ENCODE measurements around the genes CASTOR1 and MTFP1.

- PRO-cap = no peak
Measured at GRCh38 chr22:29477812-29478448, 2.1 kb upstream of the NEFH start.

DNA sequence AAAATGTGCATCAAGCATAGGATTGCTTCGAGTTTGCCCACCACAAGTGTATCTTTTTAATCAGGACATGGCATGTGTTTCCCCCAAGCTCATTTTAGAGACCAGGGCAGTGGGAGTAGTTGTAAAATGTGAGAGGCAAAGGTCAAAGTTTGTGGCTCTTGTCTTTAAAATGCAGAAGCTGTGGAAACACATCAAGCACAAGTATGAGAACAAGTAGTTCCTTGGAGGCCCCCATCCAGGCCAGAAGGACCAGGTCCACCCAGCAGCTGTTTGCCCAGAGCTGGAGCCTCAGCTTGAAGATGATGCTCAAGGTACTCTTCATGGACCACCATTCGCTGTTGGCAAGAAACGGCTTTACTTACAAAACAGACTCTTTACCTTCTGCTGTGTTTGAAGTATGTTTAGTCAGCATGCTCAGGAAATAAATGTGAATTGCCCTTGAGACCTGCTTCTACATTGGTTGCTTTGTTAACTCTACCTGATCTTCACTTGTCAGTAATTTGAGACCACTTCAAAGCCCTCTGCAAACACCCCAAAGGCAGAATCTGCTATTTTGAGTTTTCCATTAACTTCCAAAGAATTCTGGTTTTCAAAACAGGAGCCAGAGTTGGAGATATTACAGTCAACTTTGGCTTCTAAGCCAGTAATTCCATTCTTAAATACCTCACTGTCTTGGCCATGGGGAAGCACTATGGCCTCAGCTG lies 2.5 kb downstream of the UQCR10 start:
- PRO-cap = no peak

DNA sequence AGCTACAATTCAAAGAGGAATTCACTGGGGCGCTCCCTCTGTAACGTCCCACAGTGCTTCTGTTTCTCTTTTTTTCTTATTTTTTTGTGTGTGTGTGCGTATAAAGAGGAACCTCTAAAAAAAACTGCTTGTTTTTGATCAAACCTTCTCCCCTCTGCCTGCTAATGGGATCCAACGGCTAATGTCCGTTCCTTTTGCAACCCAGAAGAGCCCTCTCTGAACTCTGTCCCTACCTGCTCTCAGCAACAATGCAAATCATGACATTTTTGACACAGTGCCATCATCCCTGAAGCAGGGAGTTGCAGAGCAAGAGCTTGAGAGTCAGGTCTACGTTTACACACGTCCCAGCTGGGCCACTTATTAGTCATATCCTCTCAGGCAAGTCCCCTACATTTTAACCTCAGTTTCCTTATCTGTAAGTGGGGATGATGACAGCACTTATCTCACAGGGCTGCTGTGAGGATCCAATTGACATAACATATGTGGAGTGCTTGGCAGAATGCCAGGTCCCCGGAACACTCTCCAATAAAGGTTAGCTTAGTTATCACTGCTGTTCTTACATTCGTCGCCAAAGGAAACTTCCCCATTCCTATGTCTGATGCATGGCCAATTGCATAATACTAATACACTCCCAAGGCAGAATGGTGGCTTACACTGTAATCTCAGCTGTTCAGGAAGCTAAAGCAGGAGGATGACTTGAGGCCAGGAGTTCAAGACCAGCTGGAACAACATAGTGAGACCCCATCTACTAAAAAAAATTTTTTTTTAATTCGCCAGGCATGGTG lies 16.8 kb downstream of the ASCC2 start:
- PRO-cap = no peak

DNA sequence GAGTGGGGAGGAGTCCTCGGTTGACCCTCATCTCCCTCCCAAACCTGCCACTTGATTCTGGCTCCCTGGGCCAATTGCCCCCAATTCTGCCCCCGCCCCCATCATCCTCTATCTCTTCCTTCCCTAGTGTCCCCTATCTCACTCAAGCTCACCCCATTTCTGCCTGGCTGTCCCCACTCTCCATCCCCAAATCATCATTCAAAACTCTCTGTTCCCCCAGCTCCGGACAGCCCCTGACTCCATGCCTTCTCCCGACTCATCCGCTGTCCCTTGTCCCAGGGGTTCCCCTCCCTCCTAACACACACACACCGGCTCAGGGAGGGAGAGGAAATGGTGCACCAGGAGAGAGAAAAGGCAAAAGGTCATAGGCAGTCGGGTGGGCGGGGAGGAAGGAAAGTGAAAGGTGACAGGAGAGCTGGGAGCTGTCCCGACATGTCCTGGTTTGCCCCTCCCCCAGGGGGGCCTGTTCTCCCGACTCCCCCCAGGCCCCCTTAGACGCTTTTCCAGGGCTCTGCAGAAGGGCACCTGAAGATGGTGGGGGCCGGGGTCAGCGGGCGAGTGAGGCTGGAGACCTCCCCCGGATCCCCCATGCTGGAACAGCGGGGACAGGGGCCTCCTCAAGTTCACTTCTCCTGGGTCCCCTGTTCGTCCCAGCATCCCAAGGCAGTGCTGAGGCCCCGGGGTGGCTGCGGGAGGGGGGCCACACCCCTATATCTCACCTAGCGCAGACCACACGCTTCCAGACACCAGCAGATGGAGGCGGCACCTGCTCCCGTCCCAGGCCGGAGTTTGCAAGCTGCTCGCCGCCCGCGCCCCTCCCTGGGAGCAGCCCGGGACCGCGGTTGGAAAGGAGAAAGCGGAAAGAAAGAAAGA lies 874 bp downstream of the LIF start:
- PRO-cap = bidirectional peak, plus-strand start at position 494 of the sequence, minus-strand start at position 331 of the sequence

- PRO-cap = unidirectional peak, plus-strand start at chr22:30259042
Measured at GRCh38 chr22:30258673-30259140, 7.9 kb downstream of the OSM start.

- PRO-cap = no peak
Measured at GRCh38 chr22:30277435-30278637, 11.2 kb upstream of the OSM start.

GRCh38 chr22:30288940-30290203 lies at the start of gene CASTOR1:
Gene CASTOR1, minus strand, starts transcription at chr22:30289505.
- PRO-cap = bidirectional peak, plus-strand start at chr22:30289874, minus-strand start at chr22:30289531

DNA sequence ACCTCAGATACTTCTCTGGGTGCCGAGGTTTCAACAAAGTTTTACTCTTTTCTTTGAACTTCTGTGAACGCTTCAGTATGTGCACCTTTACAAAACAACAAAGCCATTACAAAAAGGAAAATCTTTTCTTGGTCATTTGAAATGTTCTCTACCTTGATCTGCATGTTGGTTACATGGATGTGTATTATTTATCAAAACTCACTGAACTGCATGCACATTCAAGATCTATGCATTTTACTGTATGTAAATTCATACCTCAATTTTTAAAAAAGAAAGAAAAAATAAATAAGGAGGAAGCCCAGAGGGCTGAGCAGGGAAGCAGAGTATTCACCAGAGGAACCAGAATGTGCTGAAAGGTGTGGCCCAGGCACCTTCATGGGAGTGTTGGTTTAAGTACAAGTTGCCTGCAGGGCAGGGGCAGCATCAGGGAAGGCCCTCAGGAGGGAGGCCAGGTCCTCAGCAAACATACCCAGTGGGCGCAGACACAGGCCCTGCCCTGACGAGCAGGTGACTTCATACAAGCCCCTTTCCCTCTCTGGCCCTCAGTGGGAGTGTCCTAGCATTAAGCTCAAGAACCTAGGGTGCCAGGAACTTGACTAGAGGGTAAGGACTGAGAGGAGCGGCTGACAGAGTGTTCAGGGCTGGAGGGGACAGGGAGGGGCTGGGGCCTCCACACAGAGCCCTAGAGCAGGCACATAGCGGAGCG lies 7.4 kb upstream of the CASTOR1 start:
- PRO-cap = no peak

DNA sequence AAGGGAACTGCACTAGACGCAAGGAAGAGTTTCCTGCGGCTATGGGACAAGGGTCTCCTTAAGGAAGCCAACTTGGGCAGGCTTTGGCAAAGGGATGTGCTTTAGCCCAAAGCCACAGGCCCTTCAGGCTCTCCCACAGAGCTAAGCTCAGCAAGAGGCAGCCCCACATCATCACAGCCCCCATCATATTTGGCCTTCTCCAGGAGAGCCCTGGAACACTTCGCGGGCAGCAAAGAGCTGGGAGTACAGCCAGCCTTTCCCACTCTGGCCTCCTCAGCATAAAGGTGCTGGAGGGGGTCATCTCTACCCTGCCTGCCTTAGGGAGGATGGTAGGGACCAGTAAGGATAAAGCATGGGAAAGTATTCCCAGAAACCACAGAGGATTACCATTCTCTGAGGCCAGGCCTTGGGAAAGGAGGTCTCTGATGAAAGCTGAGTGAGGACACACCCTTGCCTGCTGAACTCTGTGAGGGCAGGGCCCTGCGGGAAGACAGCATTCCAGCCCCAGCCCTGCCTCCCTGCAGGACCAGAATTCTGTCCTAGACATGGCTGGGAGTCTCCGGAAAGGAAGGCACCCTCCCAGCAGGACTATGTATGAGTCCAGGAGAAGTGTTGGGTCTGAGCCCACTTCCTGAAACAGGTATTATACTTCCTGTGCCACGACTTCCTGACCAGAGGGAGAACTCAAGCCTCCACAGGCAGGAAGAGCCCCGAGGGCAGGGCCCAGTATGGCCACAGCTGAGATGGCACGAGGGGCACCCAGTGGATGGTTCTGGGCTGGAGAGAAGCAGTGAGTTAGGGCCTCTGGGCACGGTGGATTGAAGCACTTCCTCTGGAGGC lies 12.8 kb upstream of the CASTOR1 start:
- PRO-cap = no peak

DNA sequence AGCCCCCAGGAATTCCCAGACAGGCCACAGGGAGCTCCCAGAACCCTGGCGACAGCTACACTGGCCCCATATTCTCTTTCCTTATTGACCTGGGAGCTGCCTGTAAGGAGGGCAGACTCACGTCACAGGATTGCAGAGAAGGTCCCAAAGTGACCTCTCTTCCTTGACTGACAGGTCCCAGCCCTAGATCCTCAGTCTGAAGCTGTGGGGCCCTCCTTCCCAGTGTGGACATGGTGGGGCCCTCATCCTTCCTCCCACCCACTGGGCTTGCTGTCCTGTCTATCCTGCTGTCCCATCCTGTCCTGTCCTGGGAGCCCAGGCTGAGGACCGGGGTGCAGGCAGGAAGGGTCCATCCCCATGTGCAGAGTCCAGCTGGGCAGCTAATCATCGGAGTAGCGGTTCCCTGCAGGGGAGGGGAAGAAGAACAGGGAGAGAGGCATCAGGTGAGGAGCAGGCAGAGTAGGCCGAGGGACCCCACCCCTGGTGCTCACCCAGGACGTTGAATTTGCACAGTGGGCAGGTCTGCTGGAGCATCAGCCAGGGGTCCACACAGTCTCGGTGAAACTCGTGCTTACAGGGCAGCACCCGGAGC lies 7.9 kb downstream of the RNF215 start:
- PRO-cap = no peak

- PRO-cap = bidirectional peak, plus-strand start at chr22:30425804, minus-strand start at chr22:30425533
Measured at GRCh38 chr22:30425312-30425965, at the start of gene MTFP1. Gene MTFP1, plus strand, starts transcription at chr22:30425768.

DNA sequence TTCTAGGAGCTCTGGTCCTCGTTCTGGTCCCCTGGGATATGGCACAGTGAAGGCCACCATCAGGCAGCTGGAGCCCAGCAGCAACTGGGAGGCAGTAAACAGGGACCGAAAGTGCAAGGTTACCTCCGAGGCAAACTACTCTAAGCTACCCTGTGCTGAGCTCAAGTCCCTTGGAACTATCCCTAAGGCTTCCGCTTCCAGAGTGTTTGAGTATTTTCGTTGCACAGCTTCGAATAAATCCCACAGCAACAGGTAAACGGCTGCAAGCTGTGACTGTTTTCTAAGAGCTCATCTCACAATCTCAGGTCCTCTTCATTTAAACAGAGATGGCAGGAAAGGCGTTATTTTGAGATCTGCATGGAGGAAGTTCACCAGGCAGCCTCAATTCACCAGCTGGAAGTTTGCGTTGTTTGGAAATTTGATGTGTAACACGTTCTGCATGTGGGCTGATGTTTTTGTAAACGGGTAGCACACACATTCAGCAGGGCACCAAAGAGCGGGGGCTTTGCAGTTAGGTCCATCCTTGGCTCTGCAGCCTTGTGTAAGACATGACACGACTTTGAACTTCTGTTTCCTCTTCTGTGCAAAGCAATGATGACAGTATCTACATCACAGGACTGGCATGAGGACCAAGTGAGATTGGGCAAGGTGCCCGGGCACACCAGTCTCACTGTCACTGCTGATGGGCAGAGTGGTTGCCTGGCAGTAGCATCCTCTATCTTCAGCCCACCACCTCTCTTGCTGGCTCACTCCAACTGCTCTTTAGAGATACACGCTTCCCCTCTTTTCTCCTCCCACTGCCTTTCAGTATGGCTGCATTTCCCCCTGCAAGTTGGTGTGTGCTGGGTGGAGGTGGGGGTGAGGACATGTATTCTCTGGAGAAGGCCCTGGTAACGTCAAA lies 3.2 kb downstream of the TCN2 start:
- PRO-cap = no peak

GRCh38 chr22:30975392-30976511 lies 7.2 kb upstream of the MORC2 start:
- PRO-cap = no peak

DNA sequence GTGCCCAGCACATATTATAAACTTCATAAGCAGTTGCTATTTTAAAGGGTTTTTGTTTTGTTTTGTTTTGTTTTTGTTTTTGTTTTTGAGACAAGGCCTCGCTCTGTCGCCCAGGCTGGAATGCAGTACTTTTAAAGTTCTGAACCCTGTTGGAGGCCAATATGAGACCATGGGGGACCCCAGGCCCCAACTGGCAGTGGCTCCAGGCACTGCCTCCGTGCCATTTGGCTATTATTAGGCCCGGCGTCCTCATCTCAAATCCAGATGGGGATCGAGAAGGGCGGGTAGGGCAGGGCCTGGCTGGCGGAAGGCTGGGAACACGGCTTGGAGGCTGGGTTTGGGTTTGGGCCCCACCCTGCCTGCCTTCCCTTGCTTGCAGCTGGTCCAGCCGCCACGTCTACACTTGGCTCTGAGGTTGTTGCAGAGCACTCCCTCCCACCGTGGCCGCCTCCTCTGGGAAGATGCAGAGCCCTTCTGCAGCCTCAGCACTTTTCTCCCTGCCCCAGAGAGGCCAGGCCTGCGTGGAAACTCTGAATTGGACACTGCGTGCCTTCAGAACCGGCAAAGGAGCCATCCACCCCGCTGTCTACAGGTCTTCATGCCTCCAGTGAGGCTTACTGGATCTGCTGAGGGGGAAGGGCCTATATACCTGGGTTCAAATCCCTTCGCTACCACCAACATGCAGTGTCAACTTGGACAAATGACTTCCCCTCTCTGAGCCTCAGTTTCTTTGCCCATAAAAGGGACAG lies 5.2 kb upstream of the SMTN start:
- PRO-cap = no peak

- PRO-cap = no peak
Measured at GRCh38 chr22:31148932-31149325, 8.6 kb upstream of the PLA2G3 start.

DNA sequence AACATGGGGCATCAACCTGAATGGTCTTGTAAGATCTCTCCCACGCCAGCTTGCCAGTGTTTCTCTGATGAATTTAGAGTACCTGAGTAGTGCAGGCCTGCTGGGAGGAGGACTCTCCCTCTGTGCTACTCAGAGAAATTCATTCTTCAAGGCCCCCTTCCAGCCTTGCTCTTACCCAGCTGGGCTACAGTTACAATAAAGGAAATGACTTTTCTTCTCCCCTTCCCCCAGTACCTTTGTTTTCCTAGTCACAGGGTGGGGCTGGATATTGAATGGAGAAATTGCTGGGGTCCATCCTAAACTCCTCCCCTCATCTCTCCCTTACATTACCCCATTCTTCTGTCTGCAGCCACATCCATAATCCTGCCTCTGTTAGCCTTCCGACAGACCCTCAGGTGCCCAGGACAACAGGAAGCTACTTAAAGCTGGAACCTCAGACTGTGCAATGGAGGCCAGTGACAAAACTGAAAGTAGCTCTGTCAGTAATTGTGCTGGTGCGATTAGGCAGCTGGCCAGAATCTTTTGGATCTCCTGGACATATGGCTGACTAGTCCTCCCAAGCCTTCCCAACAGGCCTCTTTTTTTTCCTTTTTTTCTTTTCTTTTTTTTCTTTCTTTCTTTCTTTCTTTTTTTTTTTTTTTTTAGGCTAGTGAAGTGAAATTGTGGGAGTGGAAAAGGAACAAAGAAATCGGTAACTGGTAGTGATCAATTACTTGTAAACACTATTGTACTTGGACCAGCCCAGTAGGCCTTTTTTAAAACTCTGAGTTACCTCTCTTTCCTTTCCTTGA lies 17.5 kb downstream of the LIMK2 start:
- PRO-cap = no peak

- PRO-cap = no peak
Measured at GRCh38 chr22:31230367-31230981, 18.4 kb downstream of the LIMK2 start.

DNA sequence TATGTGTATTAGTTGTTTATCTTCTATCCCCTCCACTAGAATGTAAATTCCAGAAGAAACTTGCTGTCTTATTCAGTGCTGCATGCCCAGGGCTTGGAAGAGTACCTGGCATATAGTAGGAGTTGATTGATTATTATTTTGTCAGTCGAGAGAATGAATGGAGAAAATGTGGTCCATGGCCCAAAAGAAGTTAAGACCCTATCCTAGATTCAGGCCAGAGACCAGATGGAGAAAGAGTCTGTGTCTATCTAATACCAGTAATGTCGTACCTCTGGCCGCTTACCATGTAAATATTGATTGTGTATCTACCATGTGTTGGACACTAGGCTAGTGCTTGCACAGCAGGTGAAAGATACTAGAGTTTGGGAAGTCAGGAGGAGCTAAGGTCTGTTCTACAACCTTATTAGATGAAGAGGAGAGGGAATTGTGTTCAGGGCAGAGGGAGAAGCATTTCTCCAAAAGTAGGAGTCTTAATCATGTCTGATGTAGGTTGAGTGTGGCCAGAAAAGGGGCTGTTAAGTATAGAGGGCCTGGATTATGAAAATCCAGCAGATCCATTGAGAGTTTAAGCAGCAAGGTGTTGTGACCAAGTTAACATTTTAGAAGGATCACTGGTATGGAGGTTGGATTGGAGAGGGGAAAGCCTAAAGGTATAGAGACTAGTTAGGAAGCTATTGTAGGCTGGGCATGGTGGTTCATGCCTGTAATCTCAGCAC lies 31.8 kb downstream of the PIK3IP1 start:
- PRO-cap = no peak

DNA sequence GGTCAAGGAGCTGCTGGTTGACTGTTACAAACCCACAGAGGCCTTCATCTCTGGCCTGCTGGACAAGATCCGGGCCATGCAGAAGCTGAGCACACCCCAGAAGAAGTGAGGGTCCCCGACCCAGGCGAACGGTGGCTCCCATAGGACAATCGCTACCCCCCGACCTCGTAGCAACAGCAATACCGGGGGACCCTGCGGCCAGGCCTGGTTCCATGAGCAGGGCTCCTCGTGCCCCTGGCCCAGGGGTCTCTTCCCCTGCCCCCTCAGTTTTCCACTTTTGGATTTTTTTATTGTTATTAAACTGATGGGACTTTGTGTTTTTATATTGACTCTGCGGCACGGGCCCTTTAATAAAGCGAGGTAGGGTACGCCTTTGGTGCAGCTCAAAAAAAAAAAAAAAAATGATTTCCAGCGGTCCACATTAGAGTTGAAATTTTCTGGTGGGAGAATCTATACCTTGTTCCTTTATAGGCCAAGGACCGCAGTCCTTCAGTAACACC lies 15.2 kb downstream of the PIK3IP1 start:
- PRO-cap = no peak

DNA sequence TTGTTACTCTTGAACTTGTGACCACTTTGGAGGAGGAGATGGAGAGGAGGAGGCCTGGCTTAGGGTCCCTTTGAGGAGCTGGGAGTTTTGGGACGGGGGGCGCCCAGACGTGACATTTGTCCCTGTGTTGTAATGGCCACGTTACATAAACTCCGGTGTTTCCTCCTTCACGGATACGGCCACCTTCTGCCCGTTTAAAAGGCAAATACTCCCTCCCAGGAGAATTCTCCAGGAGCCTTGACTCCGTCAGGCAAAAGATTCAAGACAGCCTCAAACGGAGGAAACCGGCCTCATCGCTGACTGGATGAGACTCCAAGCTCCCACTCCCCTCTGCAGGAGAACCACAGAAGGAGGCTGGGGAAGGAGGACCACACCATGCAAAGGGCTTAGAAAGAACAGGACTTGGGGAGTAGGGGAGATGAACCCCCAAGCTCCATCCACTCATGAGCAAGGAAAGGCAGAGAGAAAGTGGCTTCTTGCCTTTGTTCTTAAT lies 638 bp downstream of the PIK3IP1 start:
- PRO-cap = no peak